Mammary epithelial cell (primary cell): ENCODE measurements around the genes SPN, MAZ, TAOK2, DOC2A and CORO1A.

- CAGE, long polyA plus RNA: no peak
- RRBS: no CpG with 5 or more reads among the region's 28 CpGs
Measured at GRCh38 chr16:29203183-29204071, 203.1 kb downstream of the NPIPB11 start.

GRCh38 chr16:29220001-29220286 lies 186.6 kb downstream of the NPIPB11 start:
- CAGE, long polyA plus RNA: no peak
- RRBS: no CpG with 5 or more reads among the region's 13 CpGs

DNA sequence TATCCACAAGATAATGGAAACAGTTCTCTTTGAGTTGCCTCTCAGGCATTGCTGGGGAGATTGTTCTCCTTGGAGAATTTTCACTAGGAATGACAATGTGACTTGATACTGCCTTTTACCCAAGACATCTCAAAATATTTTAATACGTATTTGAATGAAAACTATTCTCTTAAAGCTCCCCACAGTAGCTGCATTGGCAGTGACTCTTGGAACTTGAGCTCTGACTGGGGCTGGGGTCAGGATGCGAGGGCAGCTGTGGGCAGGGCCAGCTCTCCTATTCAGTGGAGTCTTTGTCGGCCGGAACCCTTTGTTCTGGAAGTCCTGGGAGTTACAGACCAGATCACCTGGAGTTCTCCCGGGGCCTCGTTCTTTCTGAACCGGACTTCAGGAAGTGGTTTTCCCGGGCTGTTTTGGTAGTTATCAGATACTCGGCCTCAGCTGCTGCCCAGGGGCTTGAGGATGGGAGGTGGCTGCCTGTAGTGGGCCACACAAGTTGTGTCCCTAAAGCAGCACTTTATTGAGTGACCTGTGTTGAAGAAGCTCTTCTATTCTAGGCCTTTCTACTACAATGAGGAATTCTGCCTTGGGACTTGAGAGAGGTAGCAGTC lies 84.9 kb downstream of the NPIPB11 start:
- CAGE, long polyA plus RNA: no peak
- RRBS: no CpG with 5 or more reads among the region's 9 CpGs

DNA sequence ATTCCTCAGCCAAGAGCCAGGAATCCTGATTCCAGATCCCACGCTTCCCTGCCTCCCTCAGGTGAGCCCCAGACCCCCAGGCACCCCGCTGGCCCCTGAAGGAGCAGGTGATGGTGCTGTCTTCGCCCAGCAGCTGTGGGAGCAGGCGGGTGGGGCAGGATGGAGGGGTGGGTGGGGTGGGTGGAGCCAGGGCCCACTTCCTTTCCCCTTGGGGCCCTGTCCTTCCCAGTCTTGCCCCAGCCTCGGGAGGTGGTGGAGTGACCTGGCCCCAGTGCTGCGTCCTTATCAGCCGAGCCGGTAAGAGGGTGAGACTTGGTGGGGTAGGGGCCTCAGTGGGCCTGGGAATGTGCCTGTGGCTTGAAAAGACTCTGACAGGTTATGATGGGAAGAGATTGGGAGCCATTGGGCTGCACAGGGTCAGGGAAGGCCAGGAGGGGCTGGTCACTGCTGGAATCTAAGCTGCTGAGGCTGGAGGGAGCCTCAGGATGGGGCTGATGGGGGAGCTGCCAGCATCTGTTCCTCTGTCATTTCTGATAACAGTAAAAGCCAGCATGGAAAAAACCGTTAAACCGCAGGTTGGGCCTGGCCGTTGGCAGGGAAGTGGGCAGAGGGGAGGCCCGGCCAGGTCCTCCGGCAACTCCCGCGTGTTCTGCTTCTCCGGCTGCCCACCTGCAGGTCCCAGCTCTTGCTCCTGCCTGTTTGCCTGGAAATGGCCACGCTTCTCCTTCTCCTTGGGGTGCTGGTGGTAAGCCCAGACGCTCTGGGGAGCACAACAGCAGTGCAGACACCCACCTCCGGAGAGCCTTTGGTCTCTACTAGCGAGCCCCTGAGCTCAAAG lies at the start of gene SPN:
SPN (plus strand) TSS at position 228 of the 838 bp plus-strand sequence.
- CAGE, long polyA plus RNA: no peak
- RRBS: no CpG with 5 or more reads among the region's 20 CpGs

GRCh38 chr16:29743594-29744358 lies 2.0 kb downstream of the C16orf54 start:
- CAGE, long polyA plus RNA: no peak
- RRBS: 75% methylated on average over 6 of the region's 16 CpGs

GRCh38 chr16:29744403-29745120 lies 1.2 kb downstream of the C16orf54 start:
- CAGE, long polyA plus RNA: no peak
- RRBS: no CpG with 5 or more reads among the region's 26 CpGs

DNA sequence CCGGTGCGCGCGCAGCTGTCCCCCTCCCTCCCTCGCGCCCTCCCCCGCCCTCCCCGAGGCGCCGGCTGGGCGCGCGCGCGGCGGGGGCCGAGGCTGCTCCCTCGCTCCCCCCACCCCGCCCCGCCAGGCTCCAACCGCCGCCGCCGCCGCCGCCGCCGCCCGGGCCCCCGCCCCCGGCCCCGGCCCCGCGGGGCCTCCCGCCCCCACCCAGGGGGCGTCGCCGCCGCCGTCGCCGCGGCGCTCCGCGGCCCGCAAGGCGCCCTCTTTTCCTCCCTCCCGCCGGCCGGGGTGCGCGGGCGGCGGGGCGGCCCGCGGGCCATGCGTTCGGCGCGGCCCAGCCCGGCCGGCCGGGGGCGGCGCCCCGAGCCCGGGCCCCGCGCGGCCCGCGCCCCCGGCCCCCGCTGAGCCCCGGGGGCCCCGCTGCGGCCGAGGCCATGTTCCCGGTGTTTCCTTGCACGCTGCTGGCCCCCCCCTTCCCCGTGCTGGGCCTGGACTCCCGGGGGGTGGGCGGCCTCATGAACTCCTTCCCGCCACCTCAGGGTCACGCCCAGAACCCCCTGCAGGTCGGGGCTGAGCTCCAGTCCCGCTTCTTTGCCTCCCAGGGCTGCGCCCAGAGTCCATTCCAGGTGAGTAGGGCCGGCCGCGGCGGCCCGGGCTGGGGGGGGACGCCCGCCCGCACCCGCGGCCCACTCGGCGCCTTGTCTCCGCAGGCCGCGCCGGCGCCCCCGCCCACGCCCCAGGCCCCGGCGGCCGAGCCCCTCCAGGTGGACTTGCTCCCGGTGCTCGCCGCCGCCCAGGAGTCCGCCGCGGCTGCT lies at the start of gene MAZ:
MAZ (plus strand) TSS at position 262 of the 815 bp plus-strand sequence.
- CAGE, long polyA plus RNA: no peak
- RRBS: 1% methylated on average over 46 of the region's 119 CpGs

GRCh38 chr16:29809960-29810366 lies 2.0 kb upstream of the PRRT2 start:
- CAGE, long polyA plus RNA: no peak
- RRBS: no CpG with 5 or more reads among the region's 14 CpGs

DNA sequence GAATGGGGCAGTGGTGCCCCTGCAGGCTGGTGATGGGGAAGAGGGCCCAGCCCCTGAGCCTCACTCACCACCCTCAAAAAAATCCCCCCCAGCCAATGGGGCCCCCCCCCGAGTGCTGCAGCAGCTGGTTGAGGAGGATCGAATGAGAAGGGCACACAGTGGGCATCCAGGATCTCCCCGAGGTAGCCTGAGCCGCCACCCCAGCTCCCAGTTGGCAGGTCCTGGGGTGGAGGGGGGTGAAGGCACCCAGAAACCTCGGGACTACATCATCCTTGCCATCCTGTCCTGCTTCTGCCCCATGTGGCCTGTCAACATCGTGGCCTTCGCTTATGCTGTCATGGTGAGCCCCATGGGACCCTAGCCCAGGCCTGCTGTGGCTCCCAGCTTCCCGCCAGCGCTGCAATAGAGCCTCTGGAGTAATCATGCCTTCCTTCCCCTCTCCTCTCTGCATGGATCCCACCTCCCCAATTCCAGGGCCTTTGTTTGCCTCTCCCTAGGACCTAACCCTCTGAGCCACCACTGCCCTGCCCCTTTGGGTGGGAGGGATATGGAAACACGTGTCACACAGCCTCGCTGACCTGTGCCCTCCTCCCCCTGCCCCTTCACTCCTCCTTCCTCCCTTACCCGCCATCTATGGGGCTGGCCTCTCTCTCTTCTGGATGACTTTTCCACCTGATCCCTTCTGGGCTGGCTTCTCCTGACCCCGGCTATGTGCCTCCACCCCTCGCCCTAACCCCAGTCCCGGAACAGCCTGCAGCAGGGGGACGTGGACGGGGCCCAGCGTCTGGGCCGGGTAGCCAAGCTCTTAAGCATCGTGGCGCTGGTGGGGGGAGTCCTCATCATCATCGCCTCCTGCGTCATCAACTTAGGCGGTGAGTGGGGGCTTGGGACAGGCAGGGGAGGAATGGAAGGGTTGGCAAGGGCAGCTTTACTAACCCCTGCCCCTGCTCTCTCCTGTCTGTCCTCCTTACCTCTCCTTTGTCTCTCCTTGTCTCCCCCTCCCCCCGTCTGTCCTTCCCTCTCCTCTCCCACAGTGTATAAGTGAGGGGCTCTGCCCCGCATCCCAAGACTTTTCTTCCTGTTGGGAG lies 1.9 kb downstream of the PRRT2 start:
- CAGE, long polyA plus RNA: no peak
- RRBS: 95% methylated on average over 6 of the region's 26 CpGs

DNA sequence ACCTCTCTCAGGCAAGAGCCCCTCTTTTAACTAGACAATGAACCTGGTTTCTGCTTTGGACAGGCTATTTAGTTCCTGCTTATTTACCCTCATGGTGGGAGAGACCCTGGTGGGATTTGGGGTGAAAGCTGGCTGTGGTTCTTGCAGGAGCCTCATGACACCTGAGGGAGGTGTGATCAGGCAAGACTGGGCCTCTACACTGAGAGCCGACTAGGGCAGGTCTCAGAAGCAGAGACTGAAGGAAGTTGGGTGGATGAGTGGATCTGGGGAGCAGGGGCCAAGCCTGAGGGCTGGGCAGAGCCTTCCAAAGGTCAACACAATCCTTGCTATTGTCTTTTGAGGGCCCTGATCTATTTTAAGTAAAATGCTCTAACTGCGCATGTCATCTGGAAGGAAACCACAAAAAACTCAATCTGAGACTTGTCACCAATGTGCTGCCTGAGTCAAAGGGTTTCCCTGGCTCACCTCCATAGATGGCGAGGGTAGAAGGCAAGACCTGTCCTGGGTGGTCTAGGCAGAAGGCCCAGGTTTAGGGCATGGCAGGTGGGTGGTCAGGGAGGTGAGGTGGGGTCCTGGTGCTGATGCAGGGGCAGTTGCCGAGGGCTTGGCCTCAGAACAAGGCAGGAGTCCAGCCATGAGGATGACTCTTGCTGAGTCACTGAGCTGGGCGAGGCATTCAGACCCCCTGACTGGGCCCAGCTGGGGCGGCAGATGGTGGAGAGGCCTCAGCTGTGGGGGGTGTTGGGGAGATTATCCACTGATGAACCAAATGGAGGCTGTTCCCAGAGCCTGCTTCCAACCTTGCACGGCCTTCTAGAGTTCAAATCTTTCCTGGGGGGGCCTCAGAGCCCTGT lies 5.0 kb downstream of the MVP start:
- CAGE, long polyA plus RNA: no peak
- RRBS: no CpG with 5 or more reads among the region's 7 CpGs

DNA sequence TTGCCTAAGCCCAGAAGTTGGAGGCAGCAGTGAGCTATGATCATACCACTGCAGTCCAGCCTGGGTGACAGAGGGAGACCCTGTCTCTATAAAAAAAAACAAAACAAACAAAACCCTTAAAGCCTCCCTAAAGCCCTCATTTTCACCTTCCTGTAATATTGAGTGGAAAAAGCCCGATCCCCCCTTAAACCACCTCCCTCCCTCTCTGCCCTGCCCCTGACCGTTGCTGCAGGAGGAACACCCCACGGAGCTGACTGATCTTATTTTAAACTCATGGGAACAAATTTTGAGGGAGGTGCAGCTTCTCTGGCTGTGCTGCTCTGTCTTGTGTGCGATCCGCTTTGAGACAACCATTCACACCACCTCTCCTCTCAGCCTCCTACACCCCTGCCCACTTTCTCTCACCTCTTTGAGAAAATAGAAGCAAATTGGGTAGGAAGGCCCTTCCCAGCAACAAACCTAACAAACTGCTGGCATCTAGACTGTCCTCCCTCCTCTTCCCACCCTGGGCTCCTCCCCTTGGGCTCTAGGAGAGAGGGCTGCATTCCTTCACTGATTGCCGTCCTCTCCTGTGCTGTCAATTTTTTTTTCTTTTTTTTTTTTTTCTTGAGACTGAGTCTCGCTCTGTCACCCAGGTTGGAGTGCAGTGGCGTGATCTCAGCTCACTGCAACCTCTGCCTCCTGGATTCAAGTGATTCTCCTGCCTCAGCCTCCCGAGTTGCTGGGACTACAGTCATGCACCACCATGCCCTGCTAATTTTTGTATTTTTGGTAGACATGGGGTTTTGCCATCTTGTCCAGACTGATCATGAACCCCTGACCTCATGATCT lies 13.6 kb downstream of the CDIPT start:
- CAGE, long polyA plus RNA: no peak
- RRBS: no CpG with 5 or more reads among the region's 9 CpGs

DNA sequence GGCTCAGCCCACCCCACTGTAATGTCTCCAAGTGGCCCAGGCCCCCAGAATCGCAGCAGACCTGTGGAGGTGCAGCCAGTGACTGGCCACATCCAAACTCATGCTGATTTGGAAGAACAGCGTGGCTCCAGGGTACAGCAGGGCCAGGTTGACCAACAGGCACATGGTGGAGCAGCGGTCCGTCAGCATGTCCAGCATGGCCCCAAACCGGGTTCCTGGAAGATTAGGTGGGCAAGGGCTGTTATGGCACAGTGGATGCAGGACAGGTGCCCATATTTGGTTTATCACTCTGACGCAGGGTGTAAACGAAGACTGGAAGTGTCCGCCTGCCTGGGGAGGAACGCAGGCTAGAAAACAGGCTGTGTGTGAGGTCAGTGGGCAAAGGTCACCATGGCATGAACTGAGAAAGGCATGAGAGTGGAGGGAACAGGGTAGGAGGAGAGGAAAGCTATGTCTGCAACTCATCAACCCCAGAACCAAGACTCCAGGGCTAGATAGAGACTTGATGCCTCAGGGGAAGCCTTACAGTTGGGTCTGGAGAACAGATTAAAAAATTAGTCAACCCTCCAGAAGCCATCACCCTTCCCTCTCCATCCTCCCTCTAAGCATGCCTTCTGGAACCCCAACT lies 1.9 kb downstream of the CDIPT start:
- CAGE, long polyA plus RNA: no peak
- RRBS: no CpG with 5 or more reads among the region's 9 CpGs

GRCh38 chr16:29922982-29923472 lies 3.0 kb downstream of the KCTD13 start:
- CAGE, long polyA plus RNA: no peak
- RRBS: 98% methylated on average over 5 of the region's 12 CpGs

GRCh38 chr16:29973093-29974050 lies at the start of gene TAOK2:
TSS of gene TAOK2 (plus strand) at chr16:29973868.
- CAGE, long polyA plus RNA: no peak
- RRBS: 1% methylated on average over 17 of the region's 66 CpGs

DNA sequence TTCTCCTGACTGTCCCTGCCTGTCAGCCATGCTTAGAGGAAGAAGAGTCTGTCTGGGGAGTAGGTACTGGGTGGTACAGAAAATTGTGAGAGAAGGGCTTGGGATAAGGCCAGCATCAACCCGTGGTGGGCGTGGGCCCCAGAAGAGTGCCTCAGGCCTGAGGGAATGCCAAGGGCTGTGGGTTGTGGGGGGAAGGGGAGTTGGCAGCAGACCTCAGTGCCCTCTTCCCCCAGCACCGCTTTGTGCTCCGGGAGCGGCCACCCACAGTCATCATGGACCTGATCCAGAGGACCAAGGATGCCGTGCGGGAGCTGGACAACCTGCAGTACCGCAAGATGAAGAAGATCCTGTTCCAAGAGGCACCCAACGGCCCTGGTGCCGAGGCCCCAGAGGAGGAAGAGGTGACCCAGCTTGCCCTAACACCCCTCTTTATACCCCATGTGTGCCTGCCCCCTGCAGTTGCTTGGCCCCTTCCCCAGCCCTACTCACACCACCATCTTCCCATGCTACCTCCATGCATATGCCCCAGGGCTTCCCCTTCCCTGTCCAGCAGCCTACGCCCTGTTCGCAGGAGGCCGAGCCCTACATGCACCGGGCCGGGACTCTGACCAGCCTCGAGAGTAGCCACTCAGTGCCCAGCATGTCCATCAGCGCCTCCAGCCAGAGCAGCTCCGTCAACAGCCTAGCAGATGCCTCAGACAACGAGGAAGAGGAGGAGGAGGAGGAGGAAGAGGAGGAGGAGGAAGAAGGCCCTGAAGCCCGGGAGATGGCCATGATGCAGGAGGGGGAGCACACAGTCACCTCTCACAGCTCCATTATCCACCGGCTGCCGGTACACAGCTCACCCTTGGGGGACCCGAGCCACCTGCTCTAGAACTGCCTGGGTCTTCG lies 9.1 kb downstream of the TAOK2 start:
- CAGE, long polyA plus RNA: no peak
- RRBS: 84% methylated on average over 2 of the region's 24 CpGs

DNA sequence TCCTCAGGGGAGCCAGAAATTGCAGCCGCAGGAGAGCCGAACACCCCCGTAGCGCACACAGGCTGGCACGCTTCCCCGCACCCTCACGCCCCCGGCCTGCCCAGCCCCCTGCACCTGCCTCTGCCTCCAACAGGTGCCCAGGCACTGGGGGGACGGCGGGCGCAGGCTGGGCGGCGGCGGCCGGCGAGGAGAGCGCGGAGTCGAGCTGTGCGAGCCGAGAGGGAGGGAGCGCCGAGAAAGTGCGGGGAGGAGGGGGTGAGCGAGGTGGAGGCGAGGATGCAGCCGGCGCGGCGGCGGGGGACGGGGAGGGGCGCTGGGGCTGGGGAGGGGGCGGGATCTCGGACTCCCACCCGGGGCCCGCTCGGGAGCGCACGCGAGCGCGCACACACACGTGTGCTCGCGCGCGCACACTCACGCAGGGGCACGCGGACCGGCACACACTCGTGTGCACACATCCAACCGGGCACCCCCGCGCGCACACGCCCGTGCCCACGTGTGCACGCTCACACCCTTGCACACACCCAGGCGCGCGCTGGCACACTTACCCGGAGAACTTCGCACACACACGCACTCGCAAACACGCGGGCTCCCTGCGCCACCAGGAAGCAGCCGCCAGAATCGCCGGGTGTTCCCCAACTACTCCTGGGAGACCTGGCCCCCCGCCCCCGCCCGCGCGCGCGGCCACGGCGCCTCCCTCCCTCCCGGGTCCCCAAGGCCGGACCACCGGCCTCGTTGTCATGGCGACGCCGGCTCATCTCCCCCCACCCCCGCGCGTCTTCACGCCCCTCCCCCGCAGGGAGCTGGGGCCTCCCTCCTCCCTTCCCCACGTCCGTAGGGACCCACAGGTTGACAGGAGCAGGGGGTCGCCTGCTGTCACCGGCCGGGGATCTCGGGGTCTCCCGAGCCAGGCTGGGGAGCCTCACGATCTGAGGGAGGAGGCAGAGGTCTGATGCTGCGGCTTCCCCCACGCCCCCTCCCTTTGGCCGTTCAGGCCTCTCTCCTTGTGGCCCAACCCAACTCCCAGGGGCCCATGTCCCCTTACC lies at the start of gene DOC2A:
DOC2A (minus strand) TSS at position 243 of the 1,043 bp plus-strand sequence.
- CAGE, long polyA plus RNA: no peak
- RRBS: 2% methylated on average over 66 of the region's 106 CpGs

DNA sequence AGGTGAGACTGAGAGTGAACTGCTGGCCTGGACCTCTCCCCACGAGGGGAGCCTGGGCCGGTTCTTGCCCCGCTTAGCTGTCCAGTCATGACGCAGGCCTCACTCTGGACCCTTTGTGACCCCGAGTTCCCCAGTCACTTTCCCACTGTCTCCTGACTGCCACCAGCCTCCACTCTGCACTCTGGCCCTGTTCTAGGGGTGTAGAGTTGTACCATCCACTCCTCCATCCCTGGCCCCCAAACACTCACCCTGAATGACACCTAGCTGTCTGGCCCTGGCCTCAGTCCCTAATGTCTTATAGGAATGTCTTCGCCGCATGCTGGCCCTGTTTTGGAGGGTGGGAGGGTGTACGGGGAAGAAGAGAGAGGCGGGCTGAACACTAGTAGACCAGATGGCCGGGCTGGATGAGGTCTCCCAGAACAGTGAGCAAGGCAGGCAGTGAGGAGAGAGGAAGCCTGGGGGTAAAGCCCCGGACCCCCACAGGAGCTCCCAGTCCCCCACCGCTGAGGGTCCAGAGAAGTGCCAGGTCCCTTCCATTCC lies 1.2 kb downstream of the TLCD3B start:
- CAGE, long polyA plus RNA: no peak
- RRBS: 54% methylated on average over 2 of the region's 12 CpGs

DNA sequence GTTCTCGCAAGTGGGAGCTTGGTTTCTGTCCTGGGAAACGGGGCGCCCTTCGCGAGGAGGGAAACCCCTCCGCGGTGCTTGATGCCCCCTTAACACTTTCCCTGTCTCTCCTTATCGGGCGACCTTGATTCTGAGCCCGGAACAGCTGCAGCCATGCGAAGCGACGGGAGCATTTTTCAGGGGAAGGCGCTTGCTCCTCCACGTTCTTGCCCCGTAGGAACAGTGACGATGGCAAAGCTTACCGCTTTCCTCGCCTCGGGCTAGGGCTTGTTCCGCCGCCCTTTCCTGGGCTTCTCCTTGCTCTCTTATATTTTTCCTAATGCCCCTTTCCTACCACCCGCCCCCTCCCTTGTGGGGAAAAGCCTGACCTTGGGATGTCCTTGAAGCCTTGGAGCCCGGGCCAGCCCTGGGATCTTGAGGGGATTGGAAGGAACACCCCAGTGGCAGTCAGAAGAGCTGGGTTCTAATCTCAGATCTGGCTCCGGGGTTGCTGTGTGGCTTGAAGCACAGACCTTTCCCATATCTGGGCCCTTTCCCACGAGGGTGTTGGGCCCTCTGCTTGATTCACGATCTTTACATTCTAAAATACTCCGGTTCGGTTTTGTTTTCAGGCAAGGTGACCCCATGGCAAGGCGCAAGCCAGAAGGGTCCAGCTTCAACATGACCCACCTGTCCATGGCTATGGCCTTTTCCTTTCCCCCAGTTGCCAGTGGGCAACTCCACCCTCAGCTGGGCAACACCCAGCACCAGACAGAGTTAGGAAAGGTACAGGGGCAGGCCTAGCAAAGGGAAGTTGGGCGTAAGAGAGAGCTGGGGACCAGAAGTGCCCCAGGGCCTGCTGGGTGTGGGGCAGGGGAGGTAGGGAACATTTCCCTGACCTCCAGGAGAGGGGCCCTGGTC lies 964 bp downstream of the ALDOA start:
- CAGE, long polyA plus RNA: no peak
- RRBS: 3% methylated on average over 4 of the region's 31 CpGs

- CAGE, long polyA plus RNA: no peak
- RRBS: no CpG with 5 or more reads among the region's 26 CpGs
Measured at GRCh38 chr16:30083029-30083974, 7.5 kb downstream of the PPP4C start.

DNA sequence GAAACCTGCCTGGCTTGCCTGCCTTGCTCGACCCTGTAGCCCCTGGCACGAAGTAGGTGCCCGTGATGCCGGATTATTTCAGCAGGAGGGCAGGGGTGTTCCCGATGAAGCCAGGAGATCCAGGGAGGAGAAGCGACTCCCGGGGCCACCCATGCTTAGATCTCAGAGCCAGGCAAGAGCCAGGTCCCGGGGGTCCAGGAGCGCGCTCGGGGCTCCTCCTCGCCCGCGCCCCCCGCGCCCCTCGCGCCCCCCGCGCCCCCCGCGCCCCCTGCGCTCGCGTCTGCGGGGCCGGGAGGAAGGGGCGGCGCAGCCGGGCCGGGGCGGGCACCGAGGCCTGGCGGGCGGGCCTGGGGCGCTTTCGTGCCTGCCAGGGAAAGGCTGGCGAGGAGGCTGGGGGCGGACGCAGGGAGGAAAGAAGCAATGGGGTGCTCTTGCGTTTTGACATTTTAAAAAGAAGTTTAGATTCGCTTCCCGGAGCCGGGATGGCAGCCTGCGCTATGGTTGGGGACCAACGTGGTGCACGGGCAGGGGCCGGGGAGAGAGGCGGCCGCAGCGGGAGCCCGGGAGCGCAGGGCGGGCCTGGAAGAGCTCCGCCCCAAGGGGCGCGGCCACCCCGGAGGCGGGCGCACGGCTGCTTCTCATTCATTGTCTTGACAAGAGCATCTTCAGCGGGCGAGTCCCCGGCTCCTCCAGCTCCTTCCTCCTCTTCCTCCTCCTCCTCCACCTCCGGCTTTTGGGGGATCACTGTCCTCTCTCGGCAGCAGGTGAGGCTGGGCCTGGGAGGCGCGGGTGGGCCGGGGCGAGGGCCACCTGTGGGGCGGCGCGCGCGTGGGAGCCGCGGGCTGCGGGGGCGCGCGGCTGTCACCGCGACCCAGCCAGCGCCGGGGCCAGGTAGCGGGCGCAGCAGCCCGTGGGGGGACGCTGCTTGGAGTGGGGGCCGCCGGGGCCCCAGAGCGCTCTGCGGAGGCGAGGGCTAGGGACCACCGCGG lies at the start of gene CORO1A:
CORO1A (plus strand) TSS at position 641 of the 989 bp plus-strand sequence.
- CAGE, long polyA plus RNA: no peak
- RRBS: 2% methylated on average over 51 of the region's 96 CpGs